ENCODE measurements around the gene RBM48.

- PRO-cap: no peak
- RAMPAGE, long total RNA: no peak
These were observed 7.9 kb downstream of the CLDN12 start for GRCh38 chr7:90411111-90411671.

GRCh38 chr7:90720756-90721297, 124.7 kb downstream of the CDK14 start:
- PRO-cap: no peak
- RAMPAGE, long total RNA: no peak

DNA sequence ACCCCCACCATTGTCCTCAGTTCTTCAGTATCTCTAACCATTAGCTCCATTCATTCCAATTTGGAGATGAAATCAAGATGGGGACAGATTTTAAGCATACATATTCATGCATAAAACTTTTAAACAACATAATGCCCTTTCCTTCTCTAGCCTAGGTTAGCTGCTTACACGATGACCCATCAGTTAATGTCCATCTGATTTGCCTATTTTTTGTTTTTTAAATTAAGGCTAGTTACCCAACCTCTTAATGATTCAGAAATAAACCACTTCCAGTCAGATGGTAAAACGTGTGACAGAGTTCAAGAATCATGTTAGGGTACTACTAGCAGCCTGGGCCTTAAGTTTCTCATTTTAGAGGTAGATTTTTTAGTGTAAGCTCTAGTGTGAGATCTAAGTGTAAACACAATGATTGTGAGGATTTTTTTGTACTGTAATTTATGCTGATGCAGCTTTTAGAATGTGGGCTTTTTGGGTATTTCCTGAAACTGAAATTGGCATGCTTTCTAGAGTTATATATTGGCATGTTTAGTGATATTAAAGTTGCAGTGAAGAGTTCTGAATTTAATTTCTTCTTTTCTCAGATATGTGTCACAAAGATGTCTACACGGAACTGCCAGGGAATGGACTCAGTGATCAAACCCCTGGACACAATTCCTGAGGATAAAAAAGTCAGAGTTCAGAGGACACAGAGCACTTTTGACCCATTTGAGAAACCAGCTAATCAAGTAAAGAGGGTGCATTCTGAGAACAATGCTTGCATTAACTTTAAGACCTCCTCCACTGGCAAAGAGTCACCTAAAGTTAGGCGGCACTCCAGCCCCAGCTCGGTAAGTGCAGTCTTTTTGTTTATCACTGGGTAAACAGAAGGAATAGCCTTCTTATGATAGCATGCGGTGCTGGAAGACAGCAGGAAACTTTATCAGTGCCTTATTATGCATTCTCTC, 130.1 kb downstream of the CDK14 start:
- PRO-cap: no peak
- RAMPAGE, long total RNA: no peak

- PRO-cap: no peak
- RAMPAGE, long total RNA: no peak
These were observed 211.6 kb downstream of the CDK14 start for GRCh38 chr7:90807516-90808292.

DNA sequence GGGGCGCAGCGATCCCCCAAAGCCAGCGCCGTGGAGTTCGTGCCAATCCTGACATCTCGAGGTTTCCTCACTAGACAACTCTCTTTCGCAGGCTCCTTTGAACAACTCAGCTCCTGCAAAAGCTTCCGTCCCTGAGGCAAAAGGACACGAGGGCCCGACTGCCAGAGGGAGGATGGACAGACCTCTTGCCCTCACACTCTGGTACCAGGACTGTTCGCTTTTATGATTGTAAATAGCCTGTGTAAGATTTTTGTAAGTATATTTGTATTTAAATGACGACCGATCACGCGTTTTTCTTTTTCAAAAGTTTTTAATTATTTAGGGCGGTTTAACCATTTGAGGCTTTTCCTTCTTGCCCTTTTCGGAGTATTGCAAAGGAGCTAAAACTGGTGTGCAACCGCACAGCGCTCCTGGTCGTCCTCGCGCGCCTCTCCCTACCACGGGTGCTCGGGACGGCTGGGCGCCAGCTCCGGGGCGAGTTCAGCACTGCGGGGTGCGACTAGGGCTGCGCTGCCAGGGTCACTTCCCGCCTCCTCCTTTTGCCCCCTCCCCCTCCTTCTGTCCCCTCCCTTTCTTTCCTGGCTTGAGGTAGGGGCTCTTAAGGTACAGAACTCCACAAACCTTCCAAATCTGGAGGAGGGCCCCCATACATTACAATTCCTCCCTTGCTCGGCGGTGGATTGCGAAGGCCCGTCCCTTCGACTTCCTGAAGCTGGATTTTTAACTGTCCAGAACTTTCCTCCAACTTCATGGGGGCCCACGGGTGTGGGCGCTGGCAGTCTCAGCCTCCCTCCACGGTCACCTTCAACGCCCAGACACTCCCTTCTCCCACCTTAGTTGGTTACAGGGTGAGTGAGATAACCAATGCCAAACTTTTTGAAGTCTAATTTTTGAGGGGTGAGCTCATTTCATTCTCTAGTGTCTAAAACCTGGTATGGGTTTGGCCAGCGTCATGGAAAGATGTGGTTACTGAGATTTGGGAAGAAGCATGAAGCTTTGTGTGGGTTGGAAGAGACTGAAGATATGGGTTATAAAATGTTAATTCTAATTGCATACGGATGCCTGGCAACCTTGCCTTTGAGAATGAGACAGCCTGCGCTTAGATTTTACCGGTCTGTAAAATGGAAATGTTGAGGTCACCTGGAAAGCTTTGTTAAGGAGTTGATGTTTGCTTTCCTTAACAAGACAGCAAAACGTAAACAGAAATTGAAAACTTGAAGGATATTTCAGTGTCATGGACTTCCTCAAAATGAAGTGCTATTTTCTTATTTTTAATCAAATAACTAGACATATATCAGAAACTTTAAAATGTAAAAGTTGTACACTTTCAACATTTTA, 3.1 kb downstream of the FZD1 start:
- PRO-cap: no peak
- RAMPAGE, long total RNA: no peak

DNA sequence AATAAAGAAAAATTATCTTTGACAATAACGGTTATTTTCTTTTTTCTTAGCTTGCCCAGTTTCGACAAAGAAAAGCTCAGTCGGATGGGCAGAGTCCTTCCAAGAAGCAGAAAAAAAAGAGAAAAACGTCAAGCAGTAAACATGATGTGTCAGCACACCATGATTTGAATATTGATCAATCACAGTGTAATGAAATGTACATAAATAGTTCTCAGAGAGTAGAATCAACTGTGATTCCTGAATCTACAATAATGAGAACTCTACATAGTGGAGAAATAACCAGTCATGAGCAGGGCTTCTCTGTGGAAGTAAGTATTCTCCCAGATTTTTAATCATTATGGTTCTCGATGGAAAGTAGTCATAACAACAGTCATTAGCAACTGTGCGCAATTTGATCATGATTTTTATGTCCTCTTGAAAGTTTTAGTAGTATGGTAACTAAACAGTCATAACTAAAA, 33.0 kb downstream of the AKAP9 start:
- PRO-cap: no peak
- RAMPAGE, long total RNA: no peak

DNA sequence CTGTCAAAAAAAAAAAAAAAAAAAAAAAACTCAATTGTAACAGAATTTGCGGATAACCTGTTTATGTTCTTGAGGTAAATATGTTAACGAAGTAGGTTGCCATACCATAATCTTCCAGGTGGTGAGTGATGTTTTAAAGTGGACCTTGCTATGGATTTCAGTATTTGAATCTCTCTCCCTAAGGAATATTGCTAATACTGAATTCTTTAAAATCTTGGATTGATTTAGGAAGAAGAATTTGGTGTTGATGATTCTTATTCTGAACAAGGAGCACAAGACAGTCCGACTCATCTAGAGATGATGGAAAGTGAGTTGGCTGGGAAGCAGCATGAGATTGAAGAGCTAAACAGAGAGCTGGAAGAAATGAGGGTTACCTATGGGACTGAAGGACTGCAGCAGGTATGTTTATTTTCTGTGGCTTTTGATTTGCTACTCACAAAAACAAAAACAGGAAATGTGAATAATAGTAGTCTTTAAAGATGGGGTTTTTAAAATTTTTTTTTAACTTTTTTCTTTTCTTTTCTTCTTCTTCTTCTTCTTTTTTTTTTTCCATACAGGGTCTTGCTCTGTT, 52.1 kb downstream of the AKAP9 start:
- PRO-cap: no peak
- RAMPAGE, long total RNA: no peak

DNA sequence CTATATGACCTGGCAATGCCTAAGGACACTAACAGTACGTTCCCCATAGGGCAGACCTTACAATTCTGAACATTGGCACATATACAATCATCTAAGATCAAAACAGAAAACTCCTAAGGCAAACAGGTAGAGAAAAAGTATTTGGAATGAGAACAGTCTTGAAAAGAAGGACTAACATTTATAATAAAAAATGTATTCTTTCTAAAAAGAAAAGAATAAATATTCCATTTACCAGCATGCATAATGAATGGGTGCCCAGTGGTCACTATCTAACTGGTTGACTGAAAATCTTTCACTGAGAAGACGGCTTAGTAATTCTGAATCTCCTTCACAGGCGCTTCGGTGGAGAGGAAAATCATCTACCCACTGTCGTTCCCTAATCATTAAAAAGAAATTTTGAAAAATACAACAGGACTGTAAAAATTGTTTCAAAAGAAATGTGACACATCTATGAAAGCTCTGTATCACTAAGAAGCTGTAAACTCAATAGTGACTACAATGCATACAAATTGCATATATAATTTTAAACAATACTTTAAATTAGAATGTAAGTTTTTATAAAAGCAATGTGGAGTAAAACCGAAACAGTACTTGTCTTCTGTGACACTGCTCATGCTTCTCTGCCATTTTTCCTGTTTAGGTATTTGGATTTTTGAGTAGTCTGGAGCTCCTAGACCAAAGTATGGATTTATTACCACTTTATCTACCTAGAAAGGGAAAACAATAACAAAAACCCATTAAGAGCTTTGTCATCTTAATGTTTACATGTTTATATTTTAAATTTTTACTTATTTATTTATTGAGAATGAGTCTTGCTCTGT, 11.3 kb downstream of the KRIT1 start:
- PRO-cap: no peak
- RAMPAGE, long total RNA: no peak

GRCh38 chr7:92238263-92238761, 7.4 kb downstream of the KRIT1 start:
- PRO-cap: no peak
- RAMPAGE, long total RNA: no peak

- PRO-cap: no peak
- RAMPAGE, long total RNA: no peak
These were observed 876 bp downstream of the ANKIB1 start for GRCh38 chr7:92246731-92246968.

DNA sequence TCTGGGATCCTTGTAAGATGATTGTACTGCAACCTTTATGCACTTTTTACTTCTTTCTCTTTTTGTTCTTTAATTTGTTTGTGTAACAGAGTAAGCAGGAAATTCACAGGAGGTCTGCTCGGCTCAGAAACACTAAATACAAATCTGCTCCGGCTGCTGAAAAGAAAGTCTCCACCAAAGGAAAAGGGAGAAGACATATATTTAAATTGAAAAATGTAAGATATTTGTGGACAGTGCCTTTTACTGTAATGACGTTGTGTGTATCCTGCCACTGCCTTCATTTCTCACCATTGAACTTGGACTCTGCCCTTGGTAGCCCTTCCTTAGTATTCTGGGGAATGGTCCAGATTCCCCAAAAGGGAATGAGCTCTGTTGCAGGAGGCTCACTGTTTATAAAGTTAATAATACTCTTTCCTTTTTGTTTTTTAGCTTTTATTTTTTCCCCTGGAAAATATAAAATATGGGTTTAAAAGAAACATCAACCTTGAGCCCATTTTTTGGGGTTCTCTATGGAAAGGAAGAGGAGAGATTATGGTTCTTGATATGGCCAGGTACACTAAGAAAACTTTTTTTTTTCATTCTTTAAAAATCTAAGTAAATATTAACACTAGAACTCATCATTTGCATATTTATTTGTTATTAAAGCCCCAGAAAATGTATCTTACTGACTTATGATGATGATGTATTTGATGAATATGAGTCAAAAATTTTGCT, 1.5 kb downstream of the GATAD1 start:
- PRO-cap: no peak
- RAMPAGE, long total RNA: no peak

DNA sequence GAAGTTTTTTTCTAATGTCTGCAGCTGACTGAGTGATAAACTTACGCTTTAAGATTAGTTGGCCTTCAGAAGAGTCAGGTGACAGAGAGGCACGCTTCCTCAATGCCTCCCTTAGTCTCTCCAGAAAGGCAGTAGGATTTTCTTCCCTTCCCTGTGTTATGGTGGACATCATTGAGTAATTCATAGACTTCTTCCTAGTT, 3.6 kb downstream of the ERVW-1 start:
- PRO-cap: no peak
- RAMPAGE, long total RNA: no peak

DNA sequence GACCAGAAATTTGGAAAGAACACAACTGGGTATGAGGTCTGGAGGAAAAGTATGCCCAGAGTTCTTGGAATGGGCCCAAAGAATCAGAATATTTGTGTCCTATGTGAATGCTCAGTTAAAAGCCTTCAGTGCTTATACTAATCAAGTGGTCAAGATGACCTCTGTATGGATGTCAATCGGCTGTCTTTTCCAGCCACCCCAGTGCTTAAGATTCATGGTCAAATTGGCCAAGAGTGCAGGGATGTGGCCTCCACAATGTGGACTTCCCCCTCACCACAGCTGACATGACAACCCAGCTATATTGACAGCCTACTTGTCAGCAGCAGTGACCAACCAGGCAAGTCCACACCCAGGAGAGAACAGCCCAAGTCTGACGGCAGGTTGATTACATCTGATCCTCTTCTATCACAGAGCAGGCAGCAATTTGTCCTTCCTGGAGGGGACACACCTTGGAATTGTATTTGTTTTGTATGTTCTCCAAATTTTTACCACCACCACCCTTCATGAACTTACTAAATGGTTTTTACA, 8.2 kb upstream of the ERVW-1 start:
- PRO-cap: no peak
- RAMPAGE, long total RNA: no peak

DNA sequence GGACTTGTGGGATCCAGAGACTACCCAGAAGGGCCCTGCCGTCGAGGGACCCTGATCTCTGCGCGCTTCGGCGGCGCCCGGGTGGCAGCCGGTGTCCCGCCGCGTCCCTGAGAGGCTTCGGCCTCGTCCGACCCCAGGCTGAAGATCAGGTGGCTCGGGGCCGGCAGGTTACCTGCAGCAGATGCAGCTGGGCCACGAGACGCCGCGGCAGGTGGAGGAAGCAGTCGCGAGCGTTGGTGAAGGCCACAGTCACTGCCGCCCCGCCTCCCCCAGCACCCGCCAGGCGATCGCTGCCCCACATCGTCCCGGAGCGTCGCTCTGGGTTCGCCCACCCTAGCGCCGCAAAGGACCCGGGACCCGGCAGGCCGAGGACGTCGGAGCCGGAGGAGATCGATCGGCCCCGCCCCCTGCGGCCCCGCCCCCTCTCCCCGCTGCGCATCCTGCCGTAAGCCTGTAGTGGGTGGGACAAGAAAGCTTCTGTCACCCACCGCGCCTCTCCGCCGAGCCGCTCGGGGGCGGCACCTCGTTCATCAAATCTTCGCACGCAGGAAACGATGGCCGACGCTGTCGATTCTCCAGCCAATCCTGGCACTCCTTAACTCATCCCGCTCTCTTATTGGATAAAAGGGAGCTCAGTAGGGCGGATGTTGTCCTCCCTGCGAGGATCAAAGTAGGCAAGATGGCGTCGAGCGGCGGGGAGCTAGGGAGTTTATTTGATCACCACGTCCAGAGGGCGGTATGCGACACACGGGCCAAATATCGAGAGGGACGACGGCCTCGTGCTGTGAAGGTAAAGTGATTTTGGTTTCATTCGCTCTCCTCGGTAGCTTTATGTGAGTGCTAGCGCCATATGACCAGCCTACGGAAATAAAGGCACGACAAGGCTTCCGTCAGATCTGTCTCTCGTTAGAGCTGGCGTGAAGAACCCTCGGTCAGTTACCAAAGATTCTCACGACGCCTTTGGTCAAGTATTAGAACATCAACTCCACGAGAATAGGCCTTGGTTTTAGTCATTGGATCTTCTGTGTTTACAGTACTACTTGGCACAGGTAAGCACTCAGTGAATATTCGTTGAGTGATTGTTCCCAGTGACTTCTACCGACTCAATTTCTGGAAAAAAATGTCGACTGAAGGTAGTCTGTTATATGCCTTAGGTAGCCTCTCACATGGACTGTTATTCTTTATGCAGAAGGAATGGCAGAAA, at the start of gene RBM48:
Gene RBM48 (plus strand): TSS at position 661 of the 1,204 bp plus-strand sequence.
- PRO-cap: bidirectional peak, plus-strand start at position 468 of the sequence, minus-strand start at position 392 of the sequence; bidirectional peak, plus-strand start at position 661 of the sequence, minus-strand start at position 540 of the sequence
- RAMPAGE, long total RNA: start-site peak on the minus strand centred at position 302 of the sequence, 84 bp wide, 203 and 98 reads in 2 replicates; start-site peak on the plus strand centred at position 668 of the sequence, 14 bp wide, 153 and 197 reads in 2 replicates

DNA sequence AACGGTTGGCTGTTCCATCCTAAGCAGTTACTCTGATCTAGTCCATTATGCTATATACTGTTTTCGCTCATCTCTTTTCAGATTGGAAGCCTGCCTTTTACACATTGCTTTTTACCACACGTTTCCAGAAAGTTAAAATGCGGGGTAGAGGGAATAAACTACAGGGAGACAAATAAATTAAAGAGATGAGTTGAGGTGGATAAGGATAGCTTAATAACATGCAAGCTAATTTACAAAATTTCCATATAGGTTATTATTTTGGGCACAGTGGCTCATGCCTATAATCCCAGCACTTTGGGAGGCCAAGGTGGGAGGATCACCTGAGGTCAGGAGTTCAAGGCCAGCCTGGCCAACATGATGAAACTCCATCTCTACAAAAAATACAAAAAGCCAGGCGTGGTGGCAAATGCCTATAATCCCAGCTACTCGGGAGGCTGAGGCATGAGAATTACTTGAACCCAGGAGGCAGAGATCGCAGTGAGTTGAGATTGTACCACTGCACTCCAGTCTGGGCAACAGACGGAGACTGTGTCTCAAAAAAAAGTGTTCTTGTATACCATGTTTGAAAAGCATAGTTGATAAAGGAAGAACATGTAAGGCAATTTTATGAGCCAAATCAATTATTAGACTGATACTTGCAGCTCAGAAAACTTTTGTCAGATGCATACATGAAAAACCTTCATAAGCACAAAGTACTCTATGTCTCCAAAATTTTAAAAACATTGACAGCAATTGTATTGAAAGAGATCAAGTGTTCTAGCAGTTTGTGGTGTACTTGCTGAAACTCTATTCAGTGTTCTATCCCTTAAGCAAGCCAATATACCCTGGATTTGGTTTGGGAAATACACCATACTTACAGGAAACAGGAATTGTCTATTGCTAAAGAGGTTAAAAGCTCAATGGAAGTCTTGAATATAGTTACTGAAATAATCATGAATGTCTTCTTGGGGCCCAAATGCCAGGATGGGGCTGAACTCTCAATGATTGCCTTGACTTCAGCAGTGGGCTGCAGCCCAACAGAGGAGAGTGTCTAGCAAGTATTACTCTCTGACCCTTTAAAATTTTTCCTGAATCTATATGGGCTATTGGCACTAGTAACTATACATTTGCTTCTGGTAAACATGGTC, 10.9 kb downstream of the RBM48 start:
- PRO-cap: no peak
- RAMPAGE, long total RNA: no peak

DNA sequence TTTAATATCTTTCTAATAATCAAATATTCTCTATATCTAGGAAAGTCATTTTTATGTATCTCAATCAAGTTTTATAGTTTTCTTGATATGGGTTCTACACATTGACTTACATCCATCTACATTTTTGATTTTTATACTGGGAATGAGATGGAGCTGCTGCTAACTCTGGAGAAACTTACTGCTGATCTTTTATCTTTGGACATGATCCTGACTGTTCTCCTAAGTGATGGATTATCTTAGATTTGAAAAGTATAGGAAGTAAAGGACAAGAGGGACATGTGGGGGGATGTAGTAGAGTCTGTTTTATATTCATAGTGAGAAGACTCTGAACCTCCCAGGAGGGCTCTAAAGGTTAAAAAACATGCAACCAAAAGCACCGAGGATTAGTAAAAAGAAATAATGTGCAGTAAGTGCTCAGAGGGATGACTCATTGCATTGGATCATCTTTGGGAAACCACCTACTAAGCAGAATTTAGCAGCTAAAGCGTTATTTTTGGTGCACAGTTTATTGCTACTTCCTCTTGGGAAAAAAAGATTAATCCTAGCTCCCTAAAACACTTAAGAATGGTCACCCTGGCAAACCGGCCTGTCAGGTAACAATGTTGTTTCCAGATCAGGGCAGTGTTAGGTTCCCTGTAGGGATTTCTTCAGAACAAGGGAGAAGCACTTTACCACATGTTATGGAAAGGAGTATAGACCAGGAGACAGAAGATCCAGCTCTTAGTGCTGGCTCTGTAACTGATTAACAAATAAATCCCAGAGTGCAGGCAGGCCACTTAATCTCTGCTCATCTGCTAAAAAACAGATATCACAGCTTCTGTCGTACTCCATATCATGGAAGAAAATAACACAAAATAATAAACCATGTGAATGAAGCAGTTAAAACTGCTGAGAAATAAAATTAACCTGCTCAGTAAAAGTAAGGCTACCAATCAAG, 44.7 kb upstream of the FAM133B start:
- PRO-cap: no peak
- RAMPAGE, long total RNA: no peak

DNA sequence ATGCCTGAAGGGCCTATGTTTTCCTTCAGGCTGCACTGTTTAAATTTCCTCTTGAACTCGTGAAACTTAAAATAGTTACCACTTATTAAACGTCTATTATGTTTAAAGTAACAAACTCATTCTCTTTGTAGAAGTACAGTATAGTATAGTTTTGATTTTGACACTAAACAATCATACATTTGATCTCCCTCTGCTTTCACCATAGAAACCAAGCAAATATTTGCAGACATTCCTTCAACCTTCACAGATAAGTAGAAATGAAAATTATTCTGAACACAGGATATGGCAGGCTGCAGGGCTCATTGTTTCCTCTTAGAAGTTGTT, 92.7 kb upstream of the FAM133B start:
- PRO-cap: no peak
- RAMPAGE, long total RNA: no peak

DNA sequence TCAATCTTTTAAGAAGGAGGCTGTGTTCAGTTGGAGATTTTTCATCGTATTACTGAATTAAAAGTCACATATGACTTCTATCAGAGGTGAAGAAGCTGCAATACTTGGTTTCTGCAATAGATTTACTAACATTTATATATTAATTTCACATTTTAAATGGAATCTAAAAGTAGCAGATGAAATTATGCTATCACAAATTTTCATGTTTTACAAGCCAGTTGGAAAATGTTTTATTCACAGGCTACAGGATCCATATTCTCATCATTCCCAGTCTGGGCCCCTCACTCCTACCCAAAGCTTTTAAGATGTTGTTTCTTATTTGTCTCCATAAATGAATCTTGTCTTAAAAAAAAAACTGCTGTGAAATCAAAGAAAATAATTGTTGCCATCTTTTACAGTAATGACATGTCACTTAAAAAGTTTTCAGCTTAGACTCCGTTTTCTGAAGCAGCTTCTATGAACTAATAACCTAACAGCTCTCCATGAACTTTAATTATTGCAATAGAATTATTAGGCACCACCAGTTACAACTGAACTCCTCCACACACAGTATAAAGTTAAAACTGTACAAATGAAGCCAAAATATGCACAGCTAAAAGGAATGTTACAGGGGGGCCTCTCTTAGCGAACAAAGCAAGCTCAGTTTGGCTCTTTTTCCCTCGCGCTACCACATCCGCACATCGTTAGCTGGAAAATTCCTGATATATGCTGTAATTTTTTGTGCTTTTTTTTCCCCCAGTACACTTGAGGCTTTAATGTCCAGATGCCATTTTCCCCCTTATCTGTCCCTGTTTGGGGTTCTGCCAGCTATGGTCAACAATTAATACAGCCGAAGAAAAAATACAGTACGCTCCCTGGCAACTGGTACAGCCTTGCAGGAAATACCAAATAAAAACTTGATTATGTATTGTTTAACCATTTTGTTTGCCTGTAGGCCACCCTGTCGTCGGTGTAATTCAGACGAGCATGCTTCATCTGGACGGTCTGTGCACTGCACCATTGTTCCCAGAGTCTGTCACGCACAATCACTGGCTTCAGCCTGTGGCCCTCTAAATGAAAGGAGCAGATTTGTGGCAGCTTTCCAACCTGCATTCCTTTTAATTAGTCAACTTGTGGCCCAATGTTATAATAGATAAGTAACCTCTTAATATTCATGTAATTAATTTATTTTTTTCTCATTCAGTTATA, 107.9 kb upstream of the FAM133B start:
- PRO-cap: unidirectional peak, minus-strand start at position 1,014 of the sequence
- RAMPAGE, long total RNA: no peak

DNA sequence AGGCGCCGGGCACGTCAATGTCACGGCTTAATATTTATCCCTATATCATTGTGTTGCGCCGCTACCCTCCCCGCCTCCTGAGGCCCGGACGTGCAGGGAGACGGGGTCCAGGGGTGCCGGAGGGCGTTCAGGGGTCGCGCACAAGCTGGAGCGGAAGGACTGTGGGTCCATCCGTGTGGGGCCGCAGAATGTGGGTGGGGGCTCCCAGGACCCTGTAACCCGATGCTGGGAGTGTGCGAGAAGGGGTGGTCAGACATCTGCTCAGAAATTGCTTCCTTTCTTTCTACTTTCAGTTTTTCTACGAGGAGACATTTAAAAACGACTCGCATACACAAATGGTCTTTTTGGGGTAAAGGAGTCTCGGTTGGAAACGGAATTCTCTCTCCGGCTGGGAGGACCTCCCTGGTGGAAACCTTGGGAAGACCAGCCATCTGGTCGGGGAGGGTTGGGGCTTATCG, 2.3 kb downstream of the CDK6 start:
- PRO-cap: bidirectional peak, plus-strand start at position 73 of the sequence, minus-strand start outside the sequence
- RAMPAGE, long total RNA: no peak

- PRO-cap: no peak
- RAMPAGE, long total RNA: no peak
These were observed 14.9 kb downstream of the SAMD9 start for GRCh38 chr7:93102788-93103456.

Measured in urinary bladder (tissue), 3 donors.